Suprapubic skin (tissue), 4 donors: ENCODE measurements around the genes USF1 and ATF6.

DNA sequence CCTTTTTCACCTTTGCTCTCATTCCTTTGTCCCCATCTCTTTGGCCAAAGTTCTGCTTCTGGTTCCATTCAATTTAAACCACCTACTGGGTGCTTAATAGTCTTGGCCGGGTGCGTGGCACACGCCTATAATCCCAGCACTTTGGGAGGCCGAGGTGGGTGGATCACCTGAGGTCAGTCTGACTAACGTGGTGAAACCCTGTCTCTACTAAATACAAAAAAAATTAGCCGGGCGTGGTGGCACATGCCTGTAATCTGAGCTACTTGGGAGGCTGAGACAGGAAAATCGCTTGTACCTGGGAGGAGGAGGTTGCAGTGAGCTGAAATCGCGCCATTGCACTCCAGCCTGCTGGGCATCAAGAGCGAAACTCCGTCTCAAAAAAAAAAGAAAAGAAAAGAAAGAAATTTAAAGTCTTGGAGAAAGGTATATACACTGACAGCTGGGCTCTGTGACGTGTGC, 1.5 kb upstream of the F11R start:
- PRO-cap = no peak
- RAMPAGE, long total RNA, 4 experiments = no peak in any of the 4 experiments

- PRO-cap = bidirectional peak, plus-strand start at chr1:161046037, minus-strand start at chr1:161045894
- RAMPAGE, long total RNA, 4 experiments = start-site peak on the plus strand in 1 of 4 experiments, at chr1:161046035-161046042 at its widest, 19 reads per replicate; start-site peak on the minus strand in 4 of 4 experiments, at chr1:161045889-161045986 at its widest, 36 to 797 reads per replicate
Measured at GRCh38 chr1:161045751-161046582, at the start of gene USF1. Gene USF1 (minus strand): TSS chr1:161045977.

DNA sequence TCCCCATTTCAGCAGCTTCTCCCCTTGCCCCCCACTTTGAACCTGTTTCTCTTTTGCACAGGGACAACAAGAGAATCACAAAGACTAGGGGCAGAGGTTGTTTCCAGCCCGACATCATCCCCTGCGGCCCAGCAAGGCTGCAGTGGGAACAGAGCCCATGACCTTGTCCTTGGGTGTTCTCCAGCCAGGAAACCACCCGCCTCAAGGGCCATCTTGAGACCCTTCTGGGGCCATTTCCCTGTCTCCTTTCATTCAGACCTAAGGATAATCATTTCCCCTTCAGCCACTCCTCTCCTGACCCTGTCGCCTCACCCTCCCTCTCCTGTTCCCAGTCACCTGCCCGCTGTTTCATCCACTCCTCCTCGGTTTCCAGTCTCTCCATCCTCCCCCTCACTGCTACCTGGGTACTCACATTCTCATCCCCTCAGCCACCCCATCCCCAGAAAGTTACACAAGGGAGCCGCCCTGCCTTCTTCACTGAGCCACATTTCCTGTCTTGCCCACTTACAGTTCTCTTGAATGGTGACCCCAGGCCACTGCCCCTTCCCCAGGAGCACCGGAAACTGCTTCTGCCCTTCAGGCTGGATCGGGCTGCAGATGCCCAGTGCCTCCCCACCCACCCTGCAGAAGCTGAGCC, 693 bp downstream of the ARHGAP30 start:
- PRO-cap = no peak
- RAMPAGE, long total RNA, 4 experiments = start-site peak on the minus strand in 1 of 4 experiments, centred at positions 169 to 535 of the sequence, 39 to 76 reads per replicate

DNA sequence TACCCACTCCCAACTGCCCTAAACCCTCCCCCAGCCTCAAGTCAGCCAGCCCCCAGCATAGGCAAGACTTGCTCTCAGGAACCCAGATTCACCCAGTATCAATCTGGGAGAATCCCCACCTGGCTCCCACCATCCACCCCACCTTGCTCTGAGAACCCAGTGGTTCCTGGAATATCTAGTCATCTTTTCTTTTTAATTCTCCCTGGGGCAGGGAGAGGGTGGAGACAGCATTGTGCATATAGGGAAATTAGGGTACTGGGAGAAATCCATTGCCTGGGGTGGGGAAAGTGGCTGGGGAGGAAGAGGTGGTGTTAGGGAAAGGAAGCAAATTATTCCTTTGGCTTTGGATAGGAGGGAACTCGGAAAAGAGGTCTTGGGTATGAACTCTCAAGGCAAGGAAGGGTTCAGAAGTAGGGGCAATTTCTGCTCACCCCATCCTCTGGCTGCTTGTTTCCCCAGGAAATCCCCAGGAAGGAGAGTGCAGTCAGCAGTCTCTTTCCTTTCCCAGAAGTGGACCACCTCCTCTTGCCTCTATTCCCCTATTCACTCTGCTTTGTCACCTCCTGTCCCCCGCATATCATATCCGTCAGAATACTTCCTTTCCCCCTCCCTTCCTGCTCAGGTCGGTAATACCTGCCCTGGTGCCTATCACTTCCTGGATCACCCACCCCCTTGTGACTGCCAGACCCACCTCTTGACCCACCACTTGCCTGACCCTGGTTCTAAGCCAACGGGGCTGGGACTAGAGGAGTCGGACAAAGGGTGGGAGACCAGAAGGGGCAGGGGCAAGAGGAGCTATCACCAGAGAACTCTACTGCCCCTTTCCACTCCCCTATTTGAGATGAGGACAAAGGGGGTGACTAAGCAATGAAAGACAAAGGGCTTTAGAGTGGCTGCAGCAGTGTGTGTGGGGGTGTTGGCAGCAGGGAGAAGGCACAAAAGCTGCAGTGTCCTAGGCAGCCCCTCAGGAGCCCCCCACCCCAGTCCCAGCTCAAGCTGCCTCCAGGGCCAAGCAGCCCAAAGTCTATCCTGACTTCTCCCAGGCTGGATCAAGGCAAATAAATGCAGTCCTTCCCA, 1.4 kb upstream of the ADAMTS4 start:
- PRO-cap = no peak
- RAMPAGE, long total RNA, 4 experiments = no peak in any of the 4 experiments

DNA sequence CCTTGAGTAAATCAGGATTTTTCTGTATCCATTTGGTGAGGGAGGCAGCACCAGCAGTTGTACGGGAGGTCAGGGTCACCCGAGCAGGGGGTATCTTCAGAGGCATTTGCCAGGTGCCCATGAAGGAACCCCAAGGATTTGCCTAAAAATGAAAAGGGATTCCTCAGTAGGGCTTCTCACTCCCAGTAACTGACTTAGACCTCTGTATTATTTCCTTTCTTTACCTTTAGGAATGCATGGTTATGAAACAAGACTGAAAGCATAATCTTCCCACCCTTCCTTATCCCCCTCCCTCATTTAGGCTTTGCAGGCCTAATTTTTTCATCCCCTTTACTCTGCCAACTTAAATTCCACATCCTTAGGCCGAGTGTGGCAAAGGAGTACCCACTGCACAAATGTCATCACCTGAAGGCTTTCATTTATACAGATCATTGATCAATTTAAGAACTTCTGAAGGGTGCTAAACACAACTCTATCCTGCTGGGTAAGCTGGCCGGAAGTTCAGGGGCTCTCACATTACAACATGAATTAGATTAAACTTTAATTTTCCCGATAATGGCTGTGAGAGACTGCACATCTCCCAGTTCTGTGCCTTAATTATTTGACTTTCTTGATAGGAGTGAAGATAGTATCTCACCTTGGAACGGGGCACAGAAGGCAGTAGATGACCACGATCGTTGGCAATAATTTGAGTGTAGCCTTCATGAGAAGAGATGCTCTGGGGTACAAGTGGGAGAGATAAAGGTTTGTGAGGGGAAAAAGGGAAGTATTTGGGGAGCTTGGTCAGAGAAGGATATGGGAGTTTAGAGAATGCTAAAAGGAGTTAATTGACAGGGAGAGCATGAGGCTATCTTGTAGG, 1.9 kb downstream of the CFAP126 start:
- PRO-cap = no peak
- RAMPAGE, long total RNA, 4 experiments = no peak in any of the 4 experiments

GRCh38 chr1:161427968-161428515, 60.4 kb upstream of the CFAP126 start:
- PRO-cap = unidirectional peak, minus-strand start at chr1:161428156
- RAMPAGE, long total RNA, 4 experiments = no peak in any of the 4 experiments

DNA sequence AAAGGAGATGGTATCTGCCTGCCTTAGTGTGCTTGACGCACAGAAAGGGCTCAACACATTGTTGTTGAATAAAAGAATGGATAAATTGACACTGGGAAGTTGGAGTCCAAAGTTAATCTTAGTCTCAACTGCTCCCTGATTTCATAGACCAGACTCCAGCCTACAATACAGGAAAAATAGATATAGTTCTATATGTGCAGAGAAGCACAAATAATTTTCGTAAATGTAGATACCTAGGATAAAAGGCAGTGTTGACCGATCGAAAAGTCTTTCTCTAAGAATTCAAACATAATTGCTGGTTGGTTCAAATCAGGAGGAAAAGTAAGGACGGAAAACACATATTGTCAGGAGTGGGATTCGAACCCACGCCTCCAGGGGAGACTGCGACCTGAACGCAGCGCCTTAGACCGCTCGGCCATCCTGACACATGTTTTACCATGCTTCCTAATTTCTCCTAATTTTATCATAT, 5.7 kb downstream of the HSPA6 start:
- PRO-cap = unidirectional peak, minus-strand start at position 429 of the sequence
- RAMPAGE, long total RNA, 4 experiments = no peak in any of the 4 experiments

DNA sequence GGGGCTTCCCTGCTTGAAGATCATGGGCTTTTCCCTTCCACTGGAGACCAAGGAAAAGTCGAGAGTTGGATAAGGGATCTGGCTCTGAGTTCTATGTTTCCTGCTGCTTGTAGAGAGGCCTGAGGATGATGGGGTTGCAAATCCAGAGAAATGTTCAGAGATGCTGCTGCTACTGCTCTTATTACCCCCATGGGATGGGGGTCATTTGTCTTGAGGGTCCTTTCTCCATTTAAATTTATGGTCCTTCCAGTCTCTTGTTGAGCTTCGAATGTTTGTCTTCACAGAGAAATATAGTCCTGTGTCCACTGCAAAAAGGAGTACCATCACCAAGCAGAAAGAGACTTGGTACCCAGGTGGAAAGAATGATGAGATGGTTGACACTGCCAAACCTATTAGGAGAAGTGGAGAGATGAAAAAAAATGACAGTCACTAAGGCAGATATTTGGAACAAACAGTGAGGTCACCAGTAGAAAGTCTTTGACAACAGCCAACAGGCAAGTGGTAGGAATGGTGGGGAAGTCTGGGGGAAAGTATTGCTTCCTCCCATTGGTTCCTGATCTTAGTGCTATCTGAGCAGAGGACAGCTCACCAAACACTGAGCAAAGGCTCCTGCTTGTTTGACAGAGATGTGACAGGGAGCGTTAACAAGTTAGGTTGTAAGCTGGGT, 6.7 kb downstream of the FCGR3A start:
- PRO-cap = no peak
- RAMPAGE, long total RNA, 4 experiments = no peak in any of the 4 experiments

- PRO-cap = no peak
- RAMPAGE, long total RNA, 4 experiments = no peak in any of the 4 experiments
Measured at GRCh38 chr1:161623727-161624223, 7.2 kb downstream of the FCGR3B start.

GRCh38 chr1:161727376-161727877, 6.1 kb downstream of the FCRLB start:
- PRO-cap = no peak
- RAMPAGE, long total RNA, 4 experiments = no peak in any of the 4 experiments

DNA sequence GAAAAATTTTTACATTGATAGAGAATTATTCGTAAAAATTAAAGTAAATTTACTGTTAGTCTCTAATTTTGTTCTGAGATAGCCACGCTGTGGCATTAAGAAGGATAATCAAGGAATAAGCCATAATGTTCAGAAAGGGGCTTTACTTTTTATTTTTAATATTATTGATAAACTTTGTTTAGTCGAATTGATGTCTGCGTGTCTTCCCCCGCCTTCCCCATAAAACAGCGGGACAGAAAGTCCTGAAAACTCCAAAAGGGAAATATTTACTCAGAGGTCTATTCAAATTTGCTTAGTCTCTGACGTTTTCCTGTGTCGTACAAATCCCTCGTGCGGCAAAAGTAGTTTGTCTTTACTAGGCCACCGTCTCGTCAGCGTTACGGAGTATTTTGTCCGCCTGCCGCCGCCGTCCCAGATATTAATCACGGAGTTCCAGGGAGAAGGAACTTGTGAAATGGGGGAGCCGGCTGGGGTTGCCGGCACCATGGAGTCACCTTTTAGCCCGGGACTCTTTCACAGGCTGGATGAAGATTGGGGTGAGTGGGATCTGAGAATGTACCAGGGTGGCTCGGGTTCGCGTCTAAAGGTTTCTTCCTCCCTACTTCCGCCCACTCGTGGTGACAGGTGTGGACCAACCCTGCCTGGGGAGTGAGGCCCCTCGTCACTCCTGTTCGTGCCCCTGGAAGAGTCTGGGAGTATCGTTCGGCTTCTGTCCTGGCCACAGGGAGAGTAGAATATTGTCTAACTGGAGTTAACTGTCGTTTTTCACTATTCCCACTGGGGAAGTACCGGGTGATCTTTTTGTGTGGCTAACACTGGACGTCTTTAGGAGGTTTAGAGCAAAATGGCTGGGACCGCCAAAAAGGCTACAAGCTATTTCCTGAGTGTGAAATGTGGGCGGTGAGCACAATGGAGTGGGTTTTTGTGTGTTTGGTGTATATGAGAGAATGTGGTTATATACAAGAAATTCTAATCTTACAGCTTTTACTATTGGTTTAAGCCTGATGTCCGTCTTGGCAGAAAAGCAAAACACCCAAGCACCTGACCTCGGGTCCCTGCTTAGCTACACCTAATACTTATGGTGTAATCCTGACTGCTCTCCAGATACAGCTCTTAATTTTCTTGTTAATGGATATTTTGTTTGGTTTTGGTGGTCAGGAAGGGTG, at the start of gene ATF6:
Gene ATF6, plus strand, starts transcription at position 414 of the 1,166 bp plus-strand sequence.
- PRO-cap = bidirectional peak, plus-strand start at position 450 of the sequence, minus-strand start at position 221 of the sequence
- RAMPAGE, long total RNA, 4 experiments = start-site peak on the plus strand in 4 of 4 experiments, centred at positions 439 to 446 of the sequence, 24 to 172 reads per replicate

- PRO-cap = no peak
- RAMPAGE, long total RNA, 4 experiments = start-site peak on the plus strand in 1 of 4 experiments, at chr1:161839554-161839691 at its widest, 17 reads per replicate
Measured at GRCh38 chr1:161839459-161839957, 73.4 kb downstream of the ATF6 start.

DNA sequence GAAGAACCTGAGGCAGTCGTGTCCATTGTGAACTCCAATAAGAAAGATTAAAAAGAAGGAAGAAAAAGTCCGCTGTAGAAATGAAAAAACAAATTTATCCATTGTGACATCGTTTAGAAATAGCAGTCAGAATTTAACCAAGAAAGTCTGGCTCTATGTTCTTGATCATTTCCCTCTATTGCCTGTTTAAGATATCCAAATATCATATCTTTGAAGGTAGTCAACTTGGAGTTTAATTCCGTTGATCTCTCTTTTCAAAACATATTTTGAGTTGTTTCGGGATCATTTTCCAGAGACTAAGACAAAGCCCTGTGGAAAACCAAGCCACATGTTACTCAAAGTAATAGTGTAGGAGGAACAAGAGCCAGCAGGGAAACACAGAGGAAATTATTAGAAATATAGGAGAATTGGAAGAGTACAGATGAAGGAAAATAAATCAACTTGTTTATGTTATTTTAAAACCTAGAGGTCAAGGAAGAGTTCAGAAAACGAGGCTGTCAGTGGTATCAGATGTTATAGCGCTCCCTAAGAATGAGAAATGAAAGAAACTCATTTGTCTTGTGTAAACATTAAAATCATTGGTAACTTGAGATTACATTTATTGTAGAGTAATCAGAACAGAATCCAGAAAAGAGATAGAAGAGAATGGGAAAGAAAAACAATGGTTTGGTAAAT, 106.2 kb downstream of the ATF6 start:
- PRO-cap = no peak
- RAMPAGE, long total RNA, 4 experiments = no peak in any of the 4 experiments

GRCh38 chr1:162011589-162011971, 12.1 kb downstream of the OLFML2B start:
- PRO-cap = no peak
- RAMPAGE, long total RNA, 4 experiments = no peak in any of the 4 experiments

GRCh38 chr1:162028717-162029170, 5.1 kb upstream of the OLFML2B start:
- PRO-cap = no peak
- RAMPAGE, long total RNA, 4 experiments = no peak in any of the 4 experiments

DNA sequence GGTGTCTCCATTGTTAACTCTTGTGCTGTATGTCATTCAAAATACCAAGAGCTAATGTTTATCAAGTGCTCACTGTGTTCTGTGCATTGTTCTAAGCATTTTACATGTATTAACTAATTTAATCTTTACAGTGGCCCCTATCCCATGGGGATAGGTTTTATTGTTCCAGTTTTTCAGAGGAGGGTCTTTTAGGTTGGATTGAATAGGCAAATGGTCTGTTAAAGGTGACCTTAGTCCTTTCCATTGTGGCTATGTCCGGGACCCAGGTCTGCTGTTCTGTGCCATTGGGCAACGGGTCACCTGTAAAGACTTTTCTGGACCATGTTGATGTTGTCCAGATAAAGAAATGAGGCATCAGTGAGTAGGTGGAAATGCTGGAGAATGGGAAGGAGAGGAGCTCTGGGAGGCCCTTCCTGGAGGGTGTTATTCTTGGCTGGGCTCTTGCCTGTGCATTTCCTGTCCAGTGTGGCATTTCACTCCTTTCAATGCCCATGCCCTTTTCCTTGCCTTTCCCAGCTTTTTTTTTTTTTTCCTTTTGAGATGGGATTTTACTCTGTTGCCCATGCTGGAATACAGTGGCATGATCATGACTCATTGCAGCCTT, 11.6 kb downstream of the NOS1AP start:
- PRO-cap = no peak
- RAMPAGE, long total RNA, 4 experiments = no peak in any of the 4 experiments

GRCh38 chr1:162107927-162108520, 38.5 kb downstream of the NOS1AP start:
- PRO-cap = no peak
- RAMPAGE, long total RNA, 4 experiments = start-site peak on the plus strand in 1 of 4 experiments, at chr1:162108135-162108191 at its widest, 6 reads per replicate

DNA sequence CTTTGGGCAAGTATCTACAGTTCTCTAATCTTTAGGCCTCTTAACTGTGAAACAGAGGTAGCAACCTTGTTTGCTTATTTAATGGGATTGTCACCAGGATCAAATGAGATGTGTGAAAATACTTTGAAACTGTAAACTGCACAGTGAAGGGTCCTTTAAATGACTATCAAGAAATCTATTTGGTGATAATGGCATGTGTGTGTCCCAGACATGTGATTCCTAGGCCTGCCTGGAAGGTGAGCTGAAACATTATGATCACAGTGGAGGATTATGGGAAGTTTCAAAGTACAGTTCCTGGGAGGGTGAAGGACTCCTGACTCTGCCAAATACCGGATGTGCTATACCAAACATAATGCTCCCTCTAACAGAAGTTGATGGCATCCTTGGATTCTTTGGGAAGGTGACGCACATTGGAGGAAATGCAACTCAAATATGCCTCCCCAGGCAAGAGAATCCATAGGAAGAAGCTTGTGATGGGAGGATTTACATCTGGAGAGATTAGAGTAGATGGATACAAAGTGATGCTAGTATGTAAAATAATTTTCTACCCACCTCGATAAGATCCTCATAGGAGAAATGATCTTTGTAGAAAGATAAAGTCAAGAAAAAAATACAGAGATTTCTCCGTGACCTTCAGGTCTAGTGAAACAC, 62.5 kb downstream of the NOS1AP start:
- PRO-cap = no peak
- RAMPAGE, long total RNA, 4 experiments = no peak in any of the 4 experiments

DNA sequence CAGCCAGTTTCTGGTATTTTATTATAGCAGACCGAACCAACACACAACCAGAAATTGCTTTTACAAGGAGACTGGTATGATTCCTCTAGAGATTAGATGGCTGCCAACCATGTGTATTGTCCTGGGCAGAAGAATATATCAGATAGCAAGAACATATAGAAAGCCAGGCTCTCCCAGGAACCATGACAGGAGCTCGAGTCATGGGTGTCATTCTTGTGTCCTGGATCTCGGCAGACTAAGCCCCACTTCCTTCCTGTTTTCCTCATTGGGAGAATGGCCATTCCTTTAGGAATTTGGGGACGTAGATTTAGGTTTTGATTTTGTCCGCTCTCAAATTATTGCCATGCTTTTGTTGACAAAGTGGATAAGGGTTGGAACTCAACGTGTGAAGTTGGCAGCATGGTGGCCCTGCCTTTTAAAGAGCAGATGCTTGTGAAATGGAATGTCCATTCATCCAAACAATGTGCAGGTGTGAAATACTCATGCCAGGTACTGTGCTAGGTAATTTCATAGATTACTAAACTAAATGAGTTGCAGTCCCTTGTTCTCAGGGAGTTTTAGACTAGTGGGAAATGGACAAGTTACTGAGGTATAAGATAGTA, 75.1 kb downstream of the SPATA46 start:
- PRO-cap = no peak
- RAMPAGE, long total RNA, 4 experiments = no peak in any of the 4 experiments

- PRO-cap = no peak
- RAMPAGE, long total RNA, 4 experiments = no peak in any of the 4 experiments
Measured at GRCh38 chr1:162541458-162542190, 19.9 kb upstream of the UAP1 start.